Mesenchymal stem cell of the bone marrow (primary cell): ENCODE results near the genes RASSF3 and MSRB3.

DNA sequence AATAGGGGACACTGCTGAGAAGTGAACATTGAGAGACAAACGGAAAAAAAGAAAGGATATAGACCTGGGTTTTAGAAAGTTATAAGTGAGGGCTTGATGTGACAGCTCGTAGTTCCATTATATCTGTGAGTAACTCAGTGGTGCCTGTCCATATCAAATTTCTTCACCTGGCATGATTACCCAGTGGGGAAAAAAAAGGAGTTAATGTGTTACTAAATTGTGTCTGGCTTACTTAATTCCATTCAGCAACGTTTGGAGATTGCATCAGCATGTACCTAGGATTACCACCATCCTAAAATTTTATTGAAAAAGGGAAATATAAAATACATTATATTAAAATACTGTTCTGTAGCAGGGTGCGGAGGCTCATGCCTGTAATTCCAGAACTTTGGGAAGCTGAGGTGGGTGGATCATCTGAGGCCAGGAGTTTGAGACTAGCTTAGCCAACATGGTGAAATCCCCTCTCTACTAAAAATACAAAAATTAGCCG is 1249.9 kb downstream of the SLC16A7 start:
- CAGE, long polyA plus RNA = no peak

DNA sequence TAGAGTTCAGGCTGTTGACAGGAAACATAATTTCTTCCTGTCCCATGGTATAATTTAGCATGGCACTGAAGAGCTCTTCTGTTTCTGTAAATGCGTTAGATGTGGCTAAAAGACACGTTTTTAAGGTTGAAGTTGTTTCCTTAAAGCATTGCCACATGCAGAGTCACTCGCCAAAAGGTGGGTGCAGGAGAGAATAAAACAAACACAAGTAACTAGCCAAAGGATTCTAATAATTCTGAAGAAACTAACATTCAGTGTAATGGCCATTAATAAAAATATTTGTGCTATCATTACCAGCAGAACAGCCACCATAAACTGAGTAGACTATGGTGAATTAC is 33.6 kb downstream of the TAFA2 start:
- CAGE, long polyA plus RNA = no peak

- CAGE, long polyA plus RNA = no peak
Measured at GRCh38 chr12:62305203-62306178, 45.3 kb downstream of the USP15 start.

DNA sequence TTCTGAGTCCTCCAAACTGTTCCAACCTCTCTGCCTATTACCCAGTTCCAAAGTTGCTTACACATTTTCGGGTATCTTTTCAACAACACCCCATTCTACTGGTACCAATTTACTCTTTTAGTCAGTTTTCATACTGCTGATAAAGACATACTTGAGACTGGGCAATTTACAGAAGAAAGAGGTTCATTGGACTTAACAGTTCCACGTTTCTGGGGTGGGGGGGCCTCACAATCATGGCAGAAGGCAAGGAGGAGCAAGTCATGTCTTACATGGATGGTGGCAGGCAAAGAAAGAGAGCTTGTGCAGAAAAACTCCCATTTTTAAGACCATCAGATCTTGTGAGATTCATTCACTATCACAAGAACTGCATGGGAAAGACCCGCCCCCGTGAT is 85.3 kb downstream of the USP15 start:
- CAGE, long polyA plus RNA = no peak

DNA sequence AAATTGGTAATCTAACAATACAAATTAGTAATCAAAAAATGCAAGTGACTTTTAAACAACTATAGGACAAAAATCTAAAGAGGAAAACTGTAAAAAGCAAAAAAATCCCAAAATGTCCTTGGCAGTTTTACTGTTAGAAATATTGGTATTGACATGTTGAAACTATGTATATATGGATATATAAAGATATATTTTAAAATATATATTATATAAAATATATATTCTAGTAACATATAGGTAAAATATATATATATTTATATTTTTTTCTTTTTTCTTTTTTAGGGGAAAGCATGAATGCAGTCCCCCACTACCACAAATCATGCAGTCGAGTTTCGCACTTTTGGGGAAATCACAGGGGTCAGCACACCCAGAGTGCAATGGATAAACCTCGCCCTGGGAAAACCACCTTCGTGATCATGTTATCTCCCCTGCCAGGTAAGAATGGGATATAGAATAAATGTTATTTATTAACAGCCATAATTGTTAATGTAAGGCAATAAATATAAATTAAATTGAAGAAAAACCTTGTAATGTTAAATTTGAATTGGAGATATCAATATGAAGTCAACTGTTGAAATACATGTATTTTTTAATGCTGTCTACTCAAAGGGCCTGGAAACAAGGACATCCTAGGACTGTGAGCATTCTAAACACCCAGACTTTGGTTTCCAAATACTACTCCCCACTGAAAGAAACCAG is 84.3 kb downstream of the PPM1H start:
- CAGE, long polyA plus RNA = no peak

- CAGE, long polyA plus RNA = no peak
Measured at GRCh38 chr12:63844949-63845259, 404 bp downstream of the SRGAP1 start.

- CAGE, long polyA plus RNA = no peak
Measured at GRCh38 chr12:64088360-64089165, 133.5 kb downstream of the KICS2 start.

- CAGE, long polyA plus RNA = no peak
Measured at GRCh38 chr12:64195316-64195844, 26.7 kb downstream of the KICS2 start.

DNA sequence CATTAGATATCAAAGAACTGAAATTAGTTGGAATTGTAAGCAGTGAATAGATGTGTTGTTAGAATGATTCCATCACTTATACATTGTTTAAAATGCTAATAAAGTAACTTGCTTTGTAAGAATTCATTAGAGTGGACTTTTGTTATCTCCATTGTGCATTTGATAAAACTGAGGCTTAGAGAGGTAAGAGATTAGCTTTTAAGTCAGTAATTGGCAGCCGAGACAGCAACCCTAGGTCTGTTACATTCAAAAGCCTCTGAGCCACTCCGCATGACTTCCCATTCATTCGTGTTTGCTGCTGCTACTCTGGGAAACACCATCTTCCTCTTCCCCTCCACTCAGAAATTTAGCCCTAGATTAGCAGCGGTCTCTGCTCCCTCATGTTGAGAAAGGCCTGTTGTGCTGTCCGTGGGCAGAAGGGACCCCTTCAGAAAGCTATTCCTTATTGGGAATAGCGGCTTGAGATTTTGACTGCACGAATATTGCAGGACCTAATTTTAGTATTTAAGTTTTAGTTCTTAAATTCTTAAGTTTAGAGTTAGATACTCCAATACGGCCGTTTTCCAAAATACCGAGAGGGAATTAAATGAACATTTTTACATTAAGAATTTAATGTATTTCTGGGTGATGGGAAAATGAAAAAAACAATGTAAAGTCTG is 787 bp upstream of the TBK1 start:
- CAGE, long polyA plus RNA = no peak

DNA sequence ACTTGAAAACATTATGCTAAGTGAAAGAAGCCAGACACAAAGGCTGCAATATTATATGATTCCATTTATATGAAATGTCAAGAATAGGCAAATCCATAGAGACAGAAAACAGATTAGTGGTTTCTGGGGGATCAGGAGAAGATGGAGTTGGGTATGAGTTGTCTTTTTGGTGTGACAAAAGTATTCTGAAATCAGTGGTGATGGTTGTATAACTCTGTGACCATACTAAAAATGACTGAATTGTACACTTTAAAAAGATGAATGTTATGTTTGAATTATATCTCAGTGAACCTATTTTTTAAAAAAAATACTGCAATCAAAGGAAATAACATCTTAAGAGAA is 13.7 kb downstream of the TBK1 start:
- CAGE, long polyA plus RNA = no peak

DNA sequence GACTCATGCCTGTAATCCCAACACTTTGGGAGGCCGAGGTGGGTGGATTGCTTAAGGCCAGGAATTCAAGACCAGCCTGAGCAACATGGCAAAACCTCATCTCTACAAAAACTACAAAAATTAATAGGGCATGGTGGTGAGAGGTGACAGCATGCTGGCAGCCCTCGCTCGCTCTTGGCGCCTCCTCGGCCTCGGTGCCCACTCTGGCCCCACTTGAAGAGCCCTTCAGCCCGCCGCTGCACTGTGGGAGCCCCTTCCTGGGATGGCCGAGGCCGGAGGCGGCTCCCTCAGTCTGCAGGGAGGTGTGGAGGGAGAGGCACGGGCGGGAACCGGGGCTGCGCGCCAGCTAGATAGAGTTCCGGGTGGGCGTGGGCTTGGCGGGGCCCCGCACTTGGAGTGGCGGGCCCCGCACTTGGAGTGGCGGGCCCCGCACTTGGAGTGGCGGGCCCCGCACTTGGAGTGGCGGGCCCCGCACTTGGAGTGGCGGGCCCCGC is 67.6 kb upstream of the RASSF3 start:
- CAGE, long polyA plus RNA = no peak

GRCh38 chr12:64543115-64543526 is 67.2 kb upstream of the RASSF3 start:
- CAGE, long polyA plus RNA = no peak

DNA sequence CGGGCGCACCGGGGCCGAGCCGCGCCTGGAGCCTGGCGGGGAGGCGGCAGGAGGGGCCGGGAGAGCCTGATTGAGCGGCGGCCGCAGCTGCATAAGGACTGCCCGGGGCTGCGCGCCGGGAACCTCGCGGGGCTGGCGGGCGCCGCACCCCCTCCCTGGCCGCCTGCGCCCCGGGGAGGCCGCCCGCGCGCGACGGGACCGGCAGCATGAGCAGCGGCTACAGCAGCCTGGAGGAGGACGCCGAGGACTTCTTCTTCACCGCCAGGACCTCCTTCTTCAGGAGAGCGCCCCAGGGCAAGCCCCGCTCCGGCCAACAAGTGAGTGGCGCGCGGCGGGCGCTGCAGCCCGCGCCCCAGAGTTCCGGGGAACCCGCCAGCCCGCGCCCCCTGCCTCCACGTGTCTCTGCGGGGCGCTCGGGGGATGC is at the start of gene RASSF3:
Gene RASSF3 (plus strand): TSS at position 69 of the 424 bp plus-strand sequence.
- CAGE, long polyA plus RNA = no peak

GRCh38 chr12:64616021-64616625 is 5.8 kb downstream of the RASSF3 start:
- CAGE, long polyA plus RNA = no peak

DNA sequence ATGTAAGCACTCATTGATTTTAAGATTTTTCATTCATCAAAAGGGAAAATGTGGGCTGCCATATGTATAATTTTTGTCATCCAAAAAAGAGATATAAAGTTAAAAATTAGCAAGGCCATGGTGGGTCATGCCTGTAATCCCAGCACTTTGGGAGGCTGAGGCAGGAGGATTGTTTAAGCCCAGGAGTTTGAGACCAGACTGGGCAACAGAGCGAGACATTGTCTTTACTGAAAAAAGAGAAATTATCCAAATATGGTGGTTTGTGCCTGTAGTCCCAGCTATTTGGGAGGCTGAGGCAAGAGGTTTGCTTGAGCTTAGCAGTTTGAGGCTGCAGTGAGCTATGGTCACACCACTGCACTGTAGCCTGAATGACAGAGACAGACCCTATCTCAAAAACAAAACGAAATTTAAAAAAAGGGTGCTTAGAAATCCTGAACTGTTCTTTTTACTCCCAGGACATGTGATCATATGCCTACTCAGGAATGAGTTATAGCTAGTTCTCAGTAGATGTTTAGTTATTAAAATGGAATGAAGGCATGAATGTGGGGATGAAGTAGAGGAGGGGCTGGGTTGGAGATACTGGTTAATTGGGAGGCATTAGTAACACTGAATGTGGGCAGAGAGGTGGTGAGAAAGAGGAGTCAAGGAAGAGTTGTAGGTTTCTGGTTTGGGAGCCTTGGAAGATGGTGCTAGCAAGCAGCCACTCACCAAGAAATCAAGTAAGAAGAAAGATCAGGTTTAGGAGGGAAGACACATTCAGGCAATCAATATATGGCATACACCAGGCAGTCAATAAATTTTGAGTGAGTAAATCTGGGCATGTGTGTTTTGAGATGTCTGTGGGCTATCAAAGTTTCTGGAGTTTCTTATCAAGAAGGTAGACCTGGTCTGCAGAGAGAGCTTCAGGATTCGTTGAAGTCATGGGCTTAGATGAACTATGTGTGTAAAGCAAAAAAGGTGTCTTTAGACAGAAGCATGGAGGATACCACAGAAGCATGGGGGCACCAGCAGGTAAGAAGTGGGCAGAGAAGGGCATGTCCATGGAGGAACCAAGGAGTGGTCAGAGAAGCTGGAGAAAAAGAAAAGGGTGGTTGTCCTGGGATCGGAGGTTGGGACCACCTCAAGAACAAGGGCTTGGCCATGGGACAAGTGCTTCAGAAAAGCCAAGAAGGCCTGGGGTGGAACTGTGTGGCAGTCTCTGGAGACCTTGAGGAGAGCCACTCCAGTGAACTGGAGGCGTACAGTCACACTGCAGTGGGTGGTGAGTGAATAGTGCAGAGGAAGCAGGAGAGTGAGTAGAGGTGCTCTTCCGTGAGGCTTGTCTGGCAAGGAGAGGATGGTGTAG is 20.3 kb downstream of the RASSF3 start:
- CAGE, long polyA plus RNA = no peak

- CAGE, long polyA plus RNA = no peak
Measured at GRCh38 chr12:64691229-64691848, 67.9 kb downstream of the GNS start.

- CAGE, long polyA plus RNA = no peak
Measured at GRCh38 chr12:65278363-65279197, at the start of gene MSRB3. Gene MSRB3 (plus strand): TSS chr12:65278683.

- CAGE, long polyA plus RNA = no peak
Measured at GRCh38 chr12:65643888-65644253, 180.4 kb upstream of the HMGA2 start.

DNA sequence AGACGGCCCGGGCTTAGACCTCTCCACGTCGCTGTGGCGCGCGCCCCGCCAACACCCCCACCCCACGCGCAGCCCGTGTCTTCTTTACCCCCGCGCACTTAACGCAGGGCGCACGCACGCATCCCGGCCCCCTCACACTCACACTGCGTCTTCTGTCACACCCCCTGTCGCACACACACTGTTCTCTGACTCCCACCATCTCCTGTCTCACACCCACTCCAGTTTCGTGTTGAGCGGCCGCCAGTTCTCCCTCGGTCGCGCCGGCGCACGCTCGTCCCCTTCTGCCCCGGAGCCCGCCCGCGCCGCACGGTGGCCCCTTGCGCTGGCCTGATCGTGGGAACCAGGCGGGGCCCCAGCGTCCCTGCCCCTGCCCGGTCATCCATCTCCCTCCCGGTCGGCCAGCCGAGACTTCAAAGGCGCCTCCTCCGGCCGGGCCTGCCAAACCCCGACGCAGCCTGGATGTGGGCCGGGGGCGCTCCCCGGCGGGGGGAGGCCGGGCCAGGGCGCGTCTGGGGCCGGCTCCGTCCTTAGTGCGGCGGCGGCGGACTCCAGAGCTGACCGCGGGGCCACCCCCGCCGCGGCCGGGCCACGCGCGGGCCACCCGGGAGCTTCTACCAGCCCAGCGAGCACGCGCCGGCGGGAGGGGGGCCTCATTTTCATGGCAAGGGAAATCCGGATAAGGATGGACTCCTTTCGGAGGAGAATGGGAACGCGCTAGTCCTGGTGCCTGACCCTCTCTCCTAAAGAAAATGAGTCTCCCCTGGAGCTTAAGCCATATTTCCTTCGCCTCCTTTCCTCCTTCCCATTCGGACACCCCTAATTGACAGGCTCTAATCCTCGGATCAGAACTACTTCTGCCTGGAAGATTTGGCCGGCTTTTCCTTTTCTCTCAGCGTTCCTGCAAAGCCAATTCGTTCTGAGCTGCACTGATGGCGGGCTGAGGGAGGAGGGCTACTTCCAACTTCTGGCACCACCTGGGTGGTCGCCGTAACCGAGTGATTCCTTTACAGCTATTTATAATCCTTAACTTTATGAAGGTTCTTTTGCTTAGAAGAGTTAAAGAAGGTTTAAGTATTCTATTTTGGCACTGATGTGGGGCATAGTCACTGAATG is 81.9 kb upstream of the HMGA2 start:
- CAGE, long polyA plus RNA = no peak

GRCh38 chr12:65825380-65825861 is 1.1 kb downstream of the HMGA2 start:
- CAGE, long polyA plus RNA = no peak